HepG2 (cell line): Measurements from ENCODE around the gene PSMG2.

GRCh38 chr18:9824292-9824771 is 61.4 kb upstream of the TXNDC2 start:
- RRBS, 2 experiments = no CpG with 5 or more reads among the region's 3 CpGs
CAGE:
- cytosol, long polyA minus RNA = no peak
- cytosol, long polyA plus RNA = no peak
- long polyA plus RNA = no peak
- nucleus, long polyA minus RNA = no peak
- nucleus, long polyA plus RNA = no peak

GRCh38 chr18:9845991-9846635 is 39.7 kb upstream of the TXNDC2 start:
- RRBS, 2 experiments = 67 to 71% methylated on average over 3 of the region's 8 CpGs
CAGE:
- cytosol, long polyA minus RNA = no peak
- cytosol, long polyA plus RNA = no peak
- long polyA plus RNA = no peak
- nucleus, long polyA minus RNA = no peak
- nucleus, long polyA plus RNA = no peak

DNA sequence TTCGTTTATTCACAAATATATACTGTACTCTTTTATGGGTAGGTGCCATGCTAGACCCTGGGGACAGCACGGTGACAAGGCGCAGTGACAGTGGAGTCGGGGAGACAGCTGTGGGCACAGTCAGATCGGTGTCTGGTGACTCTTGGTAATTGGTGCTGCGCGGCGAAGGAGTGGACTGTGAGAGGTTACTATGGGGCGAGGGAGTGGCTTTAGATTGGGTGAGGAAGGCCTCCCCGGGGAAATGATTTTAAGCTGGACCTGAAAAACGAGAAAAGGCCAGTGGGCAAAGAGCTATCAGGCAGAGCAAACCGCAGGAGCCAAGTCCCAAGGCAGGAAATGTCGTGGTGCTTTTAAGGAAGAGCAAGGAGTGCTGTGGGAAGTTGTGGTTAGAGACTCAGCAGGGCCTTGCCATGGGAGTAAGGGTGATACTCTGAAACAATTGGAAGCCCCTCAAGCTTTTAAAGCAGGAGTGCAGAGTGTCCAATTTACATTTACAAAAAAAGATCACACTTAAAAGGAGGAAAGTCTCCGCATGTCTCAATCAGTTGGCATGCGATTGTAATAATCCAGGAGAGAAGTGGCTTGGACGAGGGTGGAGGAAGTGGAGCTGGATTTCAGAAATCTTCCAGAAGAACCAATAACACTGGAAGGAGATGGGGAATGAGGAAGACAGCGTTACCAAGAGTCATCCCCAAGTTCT is 36.1 kb upstream of the TXNDC2 start:
- RRBS, 2 experiments = no CpG with 5 or more reads among the region's 17 CpGs
CAGE:
- cytosol, long polyA minus RNA = no peak
- cytosol, long polyA plus RNA = no peak
- long polyA plus RNA = no peak
- nucleus, long polyA minus RNA = no peak
- nucleus, long polyA plus RNA = no peak

GRCh38 chr18:9950225-9950605 is 36.4 kb downstream of the VAPA start:
- RRBS, 2 experiments = no CpG with 5 or more reads among the region's 2 CpGs
CAGE:
- cytosol, long polyA minus RNA = no peak
- cytosol, long polyA plus RNA = no peak
- long polyA plus RNA = no peak
- nucleus, long polyA minus RNA = no peak
- nucleus, long polyA plus RNA = no peak

DNA sequence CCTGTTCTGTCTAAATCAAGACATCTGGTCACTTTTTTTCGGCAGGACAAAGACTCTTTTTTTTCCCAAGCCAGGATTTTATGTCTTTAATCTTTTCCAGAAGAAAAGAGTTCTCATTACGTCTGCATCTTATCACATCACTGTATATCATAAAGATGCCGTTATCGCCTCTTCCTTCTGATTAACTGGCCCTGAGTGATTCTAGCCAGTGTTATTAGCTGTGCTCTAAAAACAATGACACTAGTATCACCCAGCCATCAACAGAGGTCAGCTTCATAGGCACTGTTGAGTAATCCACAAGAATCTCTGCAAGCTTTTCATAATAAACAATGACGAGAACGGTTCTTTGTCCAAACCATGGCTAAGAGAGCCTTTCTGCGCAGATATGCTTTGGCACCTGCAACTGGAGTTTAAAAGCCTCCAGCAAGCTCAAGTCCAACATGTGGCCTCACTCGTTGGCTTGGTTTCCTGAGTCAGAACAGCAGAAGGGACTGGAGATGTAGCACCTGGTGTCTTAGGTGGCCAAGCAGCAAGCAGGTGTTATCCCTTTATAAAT is 138.3 kb downstream of the VAPA start:
- RRBS, 2 experiments = no CpG with 5 or more reads among the region's 8 CpGs
CAGE:
- cytosol, long polyA minus RNA = no peak
- cytosol, long polyA plus RNA = no peak
- long polyA plus RNA = no peak
- nucleus, long polyA minus RNA = no peak
- nucleus, long polyA plus RNA = no peak

DNA sequence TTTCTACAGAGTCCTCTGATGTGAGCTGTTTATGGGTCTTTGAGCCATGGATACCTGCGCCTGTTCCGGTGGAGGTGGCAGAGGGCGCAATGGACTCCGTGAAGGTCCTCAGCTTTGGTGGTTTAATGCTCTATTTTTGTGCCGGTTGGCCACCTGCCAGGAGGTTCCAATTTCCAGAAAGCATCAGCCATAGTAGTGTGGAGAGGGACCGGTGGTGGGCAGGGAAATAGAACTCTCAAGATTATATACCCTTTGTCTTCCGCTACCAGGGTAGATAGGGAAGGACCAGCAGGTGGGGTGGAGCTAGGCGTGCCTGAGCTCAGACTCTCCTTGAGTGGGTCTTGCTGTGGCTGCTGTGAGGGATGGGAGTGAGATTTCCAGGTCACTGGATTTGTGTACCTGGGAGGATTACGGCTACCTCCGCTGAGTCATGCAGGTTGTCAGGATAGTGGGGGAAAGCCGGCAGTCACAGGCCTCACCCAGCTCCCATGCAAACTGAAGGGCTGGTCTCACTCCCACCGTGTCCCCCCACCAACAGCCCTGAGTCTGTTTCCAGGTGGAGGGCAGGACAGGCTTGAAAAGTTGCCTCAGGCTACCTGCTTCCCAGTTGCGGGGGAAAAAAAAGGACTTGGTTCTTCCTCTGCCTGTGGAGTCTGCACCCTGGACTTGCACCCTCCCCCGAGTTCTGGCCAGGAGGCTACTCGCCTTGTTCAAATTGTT is 268.1 kb downstream of the VAPA start:
- RRBS, 2 experiments = 95 to 97% methylated on average over 4 of the region's 15 CpGs
CAGE:
- cytosol, long polyA minus RNA = no peak
- cytosol, long polyA plus RNA = no peak
- long polyA plus RNA = no peak
- nucleus, long polyA minus RNA = no peak
- nucleus, long polyA plus RNA = no peak

GRCh38 chr18:10520027-10520361 is 5.8 kb upstream of the NAPG start:
- RRBS, 2 experiments = no CpG with 5 or more reads among the region's 11 CpGs
CAGE:
- cytosol, long polyA minus RNA = no peak
- cytosol, long polyA plus RNA = no peak
- long polyA plus RNA = no peak
- nucleus, long polyA minus RNA = no peak
- nucleus, long polyA plus RNA = no peak

GRCh38 chr18:11146541-11146888 is 2.9 kb downstream of the PIEZO2 start:
- RRBS, 2 experiments = no CpG with 5 or more reads among the region's 9 CpGs
CAGE:
- cytosol, long polyA minus RNA = no peak
- cytosol, long polyA plus RNA = no peak
- long polyA plus RNA = no peak
- nucleus, long polyA minus RNA = no peak
- nucleus, long polyA plus RNA = no peak

DNA sequence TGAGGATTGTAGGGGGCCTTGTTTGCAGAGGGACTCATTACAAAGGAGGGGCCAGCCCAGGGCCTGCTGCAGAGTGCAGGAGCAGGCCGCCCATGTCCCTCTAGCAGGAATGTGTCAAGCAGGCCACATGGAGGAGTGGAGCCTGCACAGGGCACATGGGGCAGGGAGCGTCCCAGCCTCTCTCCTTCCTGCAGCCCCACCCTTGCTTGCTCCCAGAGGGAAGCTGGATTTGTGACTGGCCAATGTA is 27.5 kb downstream of the IMPA2 start:
- RRBS, 2 experiments = no CpG with 5 or more reads among the region's 2 CpGs
CAGE:
- cytosol, long polyA minus RNA = no peak
- cytosol, long polyA plus RNA = no peak
- long polyA plus RNA = no peak
- nucleus, long polyA minus RNA = no peak
- nucleus, long polyA plus RNA = no peak

DNA sequence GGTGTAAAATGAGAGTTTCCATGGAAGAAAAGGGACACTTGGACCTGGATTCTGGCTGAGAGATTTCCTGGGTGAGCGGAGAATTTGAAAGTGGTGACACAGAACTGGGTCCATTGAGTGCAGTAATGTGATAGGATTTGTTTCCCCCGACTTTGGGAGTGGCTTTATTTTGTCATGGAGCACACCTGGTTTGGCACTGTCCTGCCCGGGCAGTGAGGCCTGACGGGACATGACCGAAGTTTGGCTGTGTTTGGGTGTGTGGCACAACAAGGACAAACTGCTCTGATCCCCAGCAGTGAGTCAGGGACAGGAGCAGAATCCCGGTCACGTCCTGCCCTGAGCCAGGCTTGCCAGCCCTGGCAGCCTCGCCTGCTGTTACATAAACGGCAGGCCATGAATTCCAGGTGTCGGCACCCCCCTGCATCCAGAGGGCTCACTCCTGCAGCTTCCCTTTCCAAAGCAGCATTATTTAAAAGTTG is 45.7 kb downstream of the IMPA2 start:
- RRBS, 2 experiments = 88 to 93% methylated on average over 3 of the region's 10 CpGs
CAGE:
- cytosol, long polyA minus RNA = no peak
- cytosol, long polyA plus RNA = no peak
- long polyA plus RNA = no peak
- nucleus, long polyA minus RNA = no peak
- nucleus, long polyA plus RNA = no peak

- RRBS, 2 experiments = 54 to 59% methylated on average over 8 of the region's 44 CpGs
CAGE:
- cytosol, long polyA minus RNA = no peak
- cytosol, long polyA plus RNA = no peak
- long polyA plus RNA = no peak
- nucleus, long polyA minus RNA = no peak
- nucleus, long polyA plus RNA = no peak
Measured at GRCh38 chr18:12067053-12067467, 26.6 kb upstream of the ANKRD62 start.

- RRBS, 2 experiments = 1 to 7% methylated on average over 8 to 9 of the region's 30 CpGs
CAGE:
- cytosol, long polyA minus RNA = no peak
- cytosol, long polyA plus RNA = no peak
- long polyA plus RNA = no peak
- nucleus, long polyA minus RNA = no peak
- nucleus, long polyA plus RNA = no peak
Measured at GRCh38 chr18:12278721-12279702, 24.9 kb downstream of the CIDEA start.

GRCh38 chr18:12288685-12289242 is 19.3 kb upstream of the TUBB6 start:
- RRBS, 2 experiments = no CpG with 5 or more reads among the region's 9 CpGs
CAGE:
- cytosol, long polyA minus RNA = no peak
- cytosol, long polyA plus RNA = no peak
- long polyA plus RNA = no peak
- nucleus, long polyA minus RNA = no peak
- nucleus, long polyA plus RNA = no peak

DNA sequence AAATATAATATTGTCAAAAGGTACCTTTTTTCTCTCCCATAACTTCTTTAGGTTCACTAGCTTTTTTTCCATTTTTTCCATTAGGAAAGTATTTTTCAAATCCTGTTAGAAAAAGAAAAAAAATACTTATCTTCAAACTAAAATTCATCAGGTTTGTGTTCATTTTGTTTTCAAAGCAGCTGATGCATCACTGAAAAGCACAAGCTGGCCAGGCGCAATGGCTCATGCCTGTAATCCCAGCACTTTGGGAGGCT is 6.3 kb downstream of the AFG3L2 start:
- RRBS, 2 experiments = no CpG with 5 or more reads among the region's 1 CpG
CAGE:
- cytosol, long polyA minus RNA = no peak
- cytosol, long polyA plus RNA = no peak
- long polyA plus RNA = no peak
- nucleus, long polyA minus RNA = no peak
- nucleus, long polyA plus RNA = no peak

- RRBS, 2 experiments = under 1 to 2% methylated on average over 7 to 15 of the region's 55 CpGs
CAGE:
- cytosol, long polyA minus RNA = start-site peak on the plus strand at chr18:12703018-12703060, 920 reads
- cytosol, long polyA plus RNA = start-site peak on the plus strand at chr18:12703018-12703062, 423 and 1,041 reads in 2 replicates
- long polyA plus RNA = start-site peak on the plus strand at chr18:12703018-12703065, 645 and 801 reads in 2 replicates
- nucleus, long polyA minus RNA = no peak
- nucleus, long polyA plus RNA = start-site peak on the plus strand at chr18:12703011-12703062, 198 and 738 reads in 2 replicates
Measured at GRCh38 chr18:12702810-12703479, at the start of gene PSMG2. TSS of gene PSMG2 (plus strand) at chr18:12703042.

GRCh38 chr18:12862313-12862959 is 21.6 kb downstream of the PTPN2 start:
- RRBS, 2 experiments = no CpG with 5 or more reads among the region's 7 CpGs
CAGE:
- cytosol, long polyA minus RNA = no peak
- cytosol, long polyA plus RNA = no peak
- long polyA plus RNA = no peak
- nucleus, long polyA minus RNA = no peak
- nucleus, long polyA plus RNA = no peak

- RRBS, 2 experiments = no CpG with 5 or more reads among the region's 5 CpGs
CAGE:
- cytosol, long polyA minus RNA = no peak
- cytosol, long polyA plus RNA = no peak
- long polyA plus RNA = no peak
- nucleus, long polyA minus RNA = no peak
- nucleus, long polyA plus RNA = start-site peak on the plus strand at chr18:12992339-12993308, 24 and 20 reads in 2 replicates
Measured at GRCh38 chr18:12992559-12993214, 1.5 kb downstream of the CEP192 start.

DNA sequence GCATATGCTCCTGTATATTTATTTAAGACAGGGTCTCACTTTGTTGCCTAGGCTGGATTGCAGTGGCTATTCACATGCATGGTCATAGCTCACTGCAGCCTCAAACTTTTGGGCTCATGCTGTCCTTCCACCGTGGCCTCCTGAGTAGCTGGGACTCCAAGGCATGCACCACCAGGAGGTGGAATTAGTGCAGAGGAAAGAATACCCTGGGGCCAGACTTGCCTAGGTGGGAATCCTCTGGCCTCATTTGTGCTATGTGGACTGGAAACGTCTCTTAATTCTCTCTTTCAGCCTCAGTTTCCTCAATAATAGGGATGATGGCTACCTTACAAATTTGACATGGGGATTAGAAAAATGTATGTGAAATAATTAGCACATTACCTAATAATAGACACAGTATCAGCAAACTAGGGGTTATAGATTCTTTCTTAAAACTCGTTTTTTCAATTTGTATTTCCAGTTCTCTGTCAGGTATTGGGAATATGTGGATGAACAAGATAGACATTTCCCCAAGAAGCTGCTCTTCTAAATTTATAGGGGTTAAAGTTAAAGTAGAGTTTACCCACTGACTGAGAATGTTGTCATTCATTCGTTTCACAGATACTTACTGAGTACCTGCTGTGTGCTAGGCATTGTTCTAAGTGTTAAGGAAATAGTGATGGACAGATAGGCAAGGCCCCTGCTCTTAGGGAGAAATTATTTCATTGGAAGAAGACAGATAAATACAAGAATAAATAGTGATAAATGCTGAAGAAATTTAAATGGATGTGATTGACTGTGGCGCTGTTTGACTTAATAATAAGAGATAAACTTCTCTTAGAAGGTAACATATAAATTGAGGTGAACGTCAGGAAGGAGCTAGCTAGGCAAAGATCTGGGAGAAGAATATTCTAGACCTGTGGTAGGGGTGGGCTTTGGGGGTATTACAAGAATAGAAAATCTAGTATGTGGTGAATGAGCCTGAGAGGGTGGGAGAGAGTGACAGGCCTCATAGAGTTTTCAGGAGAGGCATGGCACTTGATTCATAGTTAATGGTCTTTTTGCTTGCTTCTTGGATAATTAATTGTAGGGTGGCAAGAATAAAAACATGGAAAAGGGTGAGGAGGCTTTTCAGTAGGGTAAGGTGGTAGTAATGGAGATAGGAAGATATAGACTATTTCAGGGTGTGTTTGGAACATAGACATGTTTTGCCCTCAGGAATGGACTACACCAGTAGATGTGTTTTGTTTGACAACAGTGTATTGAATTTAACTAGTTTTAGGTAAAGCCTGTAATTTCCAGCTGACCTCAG is 2.7 kb downstream of the CEP192 start:
- RRBS, 2 experiments = no CpG with 5 or more reads among the region's 6 CpGs
CAGE:
- cytosol, long polyA minus RNA = no peak
- cytosol, long polyA plus RNA = no peak
- long polyA plus RNA = no peak
- nucleus, long polyA minus RNA = start-site peak on the plus strand centred at position 385 of the sequence, 312 bp wide, 75 reads; start-site peak on the plus strand centred at position 895 of the sequence, 49 bp wide, 8 reads
- nucleus, long polyA plus RNA = start-site peak on the plus strand centred at position 479 of the sequence, 538 bp wide, 12 and 8 reads in 2 replicates; start-site peak on the plus strand centred at position 963 of the sequence, 281 bp wide, 11 and 8 reads in 2 replicates

DNA sequence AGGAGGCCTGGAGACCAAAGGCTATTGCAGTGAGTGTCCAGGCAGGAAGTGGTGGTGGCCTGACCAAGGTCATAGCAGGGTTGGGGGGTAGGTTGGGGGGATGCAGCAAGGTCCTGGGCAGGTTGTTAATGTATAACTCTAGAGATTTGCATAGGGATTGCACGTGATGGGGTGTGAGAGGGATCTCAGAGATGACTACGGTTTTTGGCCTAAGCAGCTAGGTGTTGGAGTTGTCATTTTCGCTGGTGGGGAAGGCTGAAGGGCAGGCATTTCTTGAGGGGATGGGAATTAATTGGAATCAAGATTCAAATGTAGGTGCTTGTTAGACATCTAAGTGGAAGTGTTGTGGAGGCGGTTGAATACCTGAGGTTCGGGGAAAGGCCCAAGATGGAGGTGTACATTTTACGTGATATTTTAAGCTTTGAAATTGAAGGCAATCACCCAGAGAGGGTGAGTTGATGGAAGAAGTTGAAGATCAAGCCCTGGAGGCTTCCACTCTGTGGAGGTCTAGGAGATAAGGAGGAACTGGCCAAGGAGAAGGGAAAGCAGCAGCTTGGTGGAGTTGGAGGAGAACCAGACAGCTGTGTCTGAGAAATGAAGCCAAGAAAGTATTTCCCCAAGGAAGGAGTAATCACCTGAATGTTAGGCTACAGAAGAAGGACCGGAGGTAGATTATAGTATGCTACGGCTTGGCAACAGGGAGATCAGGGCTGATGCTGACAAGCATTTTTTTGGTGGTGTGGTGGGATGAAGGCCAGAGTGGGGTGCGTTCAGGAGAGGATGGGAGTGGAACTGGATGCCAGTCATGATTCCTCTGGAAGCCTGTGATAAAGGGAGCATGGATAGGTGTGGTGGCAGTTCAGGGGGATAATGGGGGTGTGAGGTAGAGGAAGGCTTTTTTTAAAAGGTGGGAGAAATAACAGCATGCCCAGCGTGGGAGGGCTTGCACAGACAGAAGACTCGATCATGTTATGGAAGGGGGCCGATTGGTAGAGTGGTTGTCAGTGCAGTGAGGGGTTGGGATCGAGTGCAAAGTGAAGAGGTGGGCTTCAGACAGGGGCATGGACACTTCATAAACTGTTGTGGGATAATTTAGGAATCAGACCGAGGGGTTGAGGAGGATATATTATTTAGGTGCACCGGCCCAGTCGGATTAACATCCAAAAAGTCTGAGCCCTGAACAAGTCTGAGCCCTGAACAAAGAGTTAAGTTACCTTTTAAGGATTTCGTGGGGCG is 5.4 kb downstream of the CEP192 start:
- RRBS, 2 experiments = no CpG with 5 or more reads among the region's 18 CpGs
CAGE:
- cytosol, long polyA minus RNA = no peak
- cytosol, long polyA plus RNA = no peak
- long polyA plus RNA = start-site peak on the plus strand centred at position 573 of the sequence, 974 bp wide, 17 and 16 reads in 2 replicates
- nucleus, long polyA minus RNA = start-site peak on the plus strand centred at position 841 of the sequence, 351 bp wide, 17 reads
- nucleus, long polyA plus RNA = start-site peak on the plus strand centred at position 250 of the sequence, 408 bp wide, 27 and 46 reads in 2 replicates; start-site peak on the plus strand centred at position 875 of the sequence, 367 bp wide, 35 and 27 reads in 2 replicates

DNA sequence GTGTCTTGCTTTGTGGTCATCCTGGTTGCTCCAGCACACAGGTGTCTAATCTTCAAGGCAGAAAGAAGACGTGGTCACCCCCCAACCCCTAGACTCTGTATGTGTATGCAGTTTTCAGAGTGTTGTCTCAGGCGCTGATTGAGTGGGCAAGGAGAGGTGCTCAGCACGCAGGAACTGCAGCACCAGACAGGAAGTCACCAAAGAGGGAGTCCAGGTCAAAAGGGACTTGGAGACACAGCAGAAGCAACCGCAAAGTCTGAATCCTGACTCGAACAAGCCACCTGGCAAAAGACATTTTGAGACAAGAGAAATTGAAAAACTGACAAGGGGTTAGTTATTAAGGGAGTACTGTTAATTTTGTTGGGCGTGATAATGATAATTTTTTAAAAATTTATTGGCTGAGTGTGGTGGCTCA is 79.8 kb upstream of the LDLRAD4 start:
- RRBS, 2 experiments = no CpG with 5 or more reads among the region's 6 CpGs
CAGE:
- cytosol, long polyA minus RNA = no peak
- cytosol, long polyA plus RNA = no peak
- long polyA plus RNA = no peak
- nucleus, long polyA minus RNA = no peak
- nucleus, long polyA plus RNA = no peak